AG09319 (cell line): ENCODE measurements around a stretch of chr5.

- RRBS: 15% methylated on average over 10 of the region's 56 CpGs
Measured at GRCh38 chr5:178113969-178115091, 998 bp downstream of the N4BP3 start.

DNA sequence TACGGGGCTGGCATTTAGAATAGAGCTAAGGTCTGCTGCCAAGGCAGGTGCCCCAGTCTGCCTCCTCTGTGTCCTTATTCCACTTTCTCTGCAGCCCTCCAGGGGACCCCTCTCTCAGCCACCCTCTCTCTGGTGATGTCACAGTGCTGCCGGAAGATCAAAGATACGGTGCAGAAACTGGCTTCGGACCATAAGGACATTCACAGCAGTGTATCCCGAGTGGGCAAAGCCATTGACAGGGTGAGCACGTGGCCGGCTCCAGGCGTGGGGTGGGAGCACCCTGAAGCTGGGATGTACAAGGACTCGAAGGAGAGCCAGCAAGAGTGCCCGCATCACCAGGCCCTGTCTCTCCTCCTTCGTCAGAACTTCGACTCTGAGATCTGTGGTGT lies 11.2 kb downstream of the NHP2 start:
- RRBS: no CpG with 5 or more reads among the region's 12 CpGs

DNA sequence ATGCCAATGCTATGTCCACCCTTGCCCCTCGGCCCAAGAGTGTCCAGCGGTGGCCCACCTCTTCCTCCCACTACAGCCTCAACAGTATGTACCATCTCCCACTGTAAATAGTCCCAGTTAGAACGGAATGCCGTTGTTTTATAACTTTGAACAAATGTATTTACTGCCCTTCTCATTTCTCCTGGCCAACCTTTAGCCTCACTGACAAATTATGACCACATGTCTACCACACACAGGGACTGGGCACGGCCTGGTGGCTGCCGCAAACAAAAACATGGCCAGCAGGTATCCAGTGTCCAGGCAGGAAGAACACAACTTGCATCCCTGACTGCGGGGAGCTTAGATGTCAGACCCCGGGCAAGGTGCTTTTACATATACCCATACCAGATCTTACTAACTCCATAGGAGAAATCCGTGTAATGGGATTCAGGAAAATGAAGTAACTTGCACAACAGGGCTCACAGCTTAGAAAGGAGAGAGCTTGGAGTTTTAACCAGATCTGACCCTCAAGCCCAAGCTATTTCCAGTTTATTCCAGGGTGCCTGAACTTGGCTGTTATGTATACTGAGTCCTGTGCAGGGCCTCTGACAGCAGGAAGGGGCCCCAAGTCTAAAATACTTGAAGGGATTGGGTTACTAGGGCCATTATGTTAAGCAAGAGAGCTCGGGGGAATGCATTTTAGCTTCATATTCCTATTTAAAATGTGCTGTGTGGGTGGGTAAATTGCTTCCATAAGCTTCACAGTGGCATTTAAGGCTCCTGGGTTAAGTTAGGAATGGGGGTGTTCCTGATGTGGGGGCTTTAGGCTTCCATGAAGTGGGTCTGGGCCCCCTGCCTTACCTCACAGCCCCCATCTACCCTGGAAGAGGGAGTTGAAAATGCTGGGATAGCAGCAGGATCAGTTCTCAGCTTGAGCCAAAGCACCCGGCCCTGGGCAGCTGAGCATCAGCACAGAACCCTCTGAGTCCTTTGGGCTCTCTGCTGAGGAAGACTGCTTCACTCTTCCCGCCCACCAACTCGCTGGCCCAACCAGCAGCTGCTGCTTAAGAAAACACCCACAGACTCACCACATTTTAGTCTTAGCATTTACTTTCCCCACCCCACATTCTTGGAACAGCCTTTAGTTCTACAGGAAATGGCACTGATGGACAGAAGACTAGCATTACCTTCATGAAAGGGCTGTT lies 4.9 kb downstream of the NHP2 start:
- RRBS: no CpG with 5 or more reads among the region's 13 CpGs

GRCh38 chr5:178206232-178206984 lies 2.1 kb downstream of the HNRNPAB start:
- RRBS: no CpG with 5 or more reads among the region's 11 CpGs

DNA sequence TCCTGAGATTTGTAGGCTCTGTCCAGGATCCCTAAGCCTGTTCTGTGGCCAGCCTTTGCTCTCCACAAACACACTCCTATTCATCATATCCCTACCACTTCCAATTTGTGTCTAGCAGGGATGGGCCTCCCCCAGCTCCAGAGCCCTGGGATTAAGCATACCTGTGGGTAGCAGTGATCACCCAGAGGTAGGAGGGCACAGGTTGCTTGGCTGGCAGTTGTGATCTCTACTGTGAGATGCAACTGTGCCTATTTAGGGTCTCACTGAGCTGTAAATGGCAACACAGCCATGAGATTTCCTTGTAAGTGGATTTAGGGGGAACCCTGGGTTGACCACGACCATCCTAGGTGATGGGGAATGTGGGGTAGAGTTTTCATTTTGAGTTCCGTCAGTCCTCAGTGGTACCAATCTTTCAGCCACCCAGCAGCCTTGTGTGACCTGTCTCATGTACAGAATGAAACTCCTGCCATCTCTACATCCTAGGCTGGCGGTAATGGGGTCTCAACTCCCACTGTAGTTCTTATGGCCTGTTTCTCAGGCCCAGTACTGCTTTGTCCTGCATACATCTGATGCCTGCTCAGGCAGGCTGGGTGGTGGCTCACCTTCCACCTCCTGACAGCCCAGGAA lies 7.9 kb downstream of the HNRNPAB start:
- RRBS: no CpG with 5 or more reads among the region's 3 CpGs

- RRBS: no CpG with 5 or more reads among the region's 1 CpG
Measured at GRCh38 chr5:178216705-178216893, 12.3 kb downstream of the HNRNPAB start.

DNA sequence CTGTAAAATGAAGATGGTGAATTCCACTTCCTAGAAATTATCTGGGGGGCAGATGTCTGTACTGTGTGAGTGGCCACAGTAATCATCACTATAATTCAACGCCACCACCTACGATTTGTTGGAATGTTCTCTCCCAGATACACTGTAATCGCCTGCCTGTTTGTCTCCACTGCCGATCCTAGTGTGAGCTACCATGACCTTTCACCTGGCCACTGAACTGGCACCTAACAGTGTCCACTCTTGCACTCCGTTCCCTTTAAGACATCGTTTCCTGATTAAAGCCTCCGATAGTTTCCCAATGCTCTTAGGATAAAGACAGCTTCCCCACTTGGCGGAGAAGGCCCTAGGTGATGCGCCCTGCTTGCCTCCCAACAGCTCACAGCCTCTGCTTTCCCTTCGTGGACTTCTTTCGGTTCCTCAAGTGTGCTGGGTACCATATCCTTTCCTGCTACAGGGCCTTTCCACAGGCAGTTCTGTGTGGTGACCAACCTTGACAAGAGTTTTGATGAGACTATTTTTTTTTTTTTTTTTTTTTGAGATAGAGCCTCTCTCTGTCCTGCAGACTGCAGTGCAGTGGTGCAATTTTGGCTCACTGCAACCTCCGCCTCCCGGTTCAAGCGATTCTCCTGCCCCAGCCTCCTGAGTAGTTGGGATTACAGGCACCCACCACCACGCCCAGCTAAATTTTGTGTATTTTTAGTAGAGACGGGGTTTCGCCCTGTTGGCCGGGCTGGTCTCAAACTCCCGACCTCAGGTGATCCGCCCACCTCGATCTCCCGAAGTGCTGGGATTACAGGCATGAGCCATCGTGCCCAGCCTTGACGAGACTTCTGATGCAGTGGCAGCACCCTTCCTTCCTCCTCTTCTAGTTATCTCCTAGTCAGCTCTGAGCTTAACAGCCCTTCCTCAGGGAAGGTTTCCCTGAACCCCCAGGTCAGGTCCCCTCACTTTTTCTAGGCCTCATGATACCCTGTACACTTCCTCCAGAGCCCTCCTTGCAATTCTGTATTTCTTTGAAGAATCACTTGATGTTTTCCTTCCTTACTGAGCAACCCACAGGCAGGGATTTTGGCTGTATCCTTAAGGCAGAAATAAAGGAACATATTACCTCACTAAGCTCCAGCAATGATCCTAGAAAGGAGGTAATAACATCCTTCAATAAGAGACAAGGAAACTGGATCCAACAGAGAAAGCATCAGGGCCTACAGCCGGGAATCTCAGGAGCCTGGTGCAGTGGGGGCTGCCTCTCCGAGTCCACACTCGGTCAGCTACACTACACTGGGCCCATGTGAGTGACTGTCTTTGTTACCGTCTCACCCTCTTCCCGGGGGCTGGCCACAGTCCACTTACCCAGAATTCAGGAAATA lies 3.5 kb downstream of the PHYKPL start:
- RRBS: no CpG with 5 or more reads among the region's 29 CpGs

DNA sequence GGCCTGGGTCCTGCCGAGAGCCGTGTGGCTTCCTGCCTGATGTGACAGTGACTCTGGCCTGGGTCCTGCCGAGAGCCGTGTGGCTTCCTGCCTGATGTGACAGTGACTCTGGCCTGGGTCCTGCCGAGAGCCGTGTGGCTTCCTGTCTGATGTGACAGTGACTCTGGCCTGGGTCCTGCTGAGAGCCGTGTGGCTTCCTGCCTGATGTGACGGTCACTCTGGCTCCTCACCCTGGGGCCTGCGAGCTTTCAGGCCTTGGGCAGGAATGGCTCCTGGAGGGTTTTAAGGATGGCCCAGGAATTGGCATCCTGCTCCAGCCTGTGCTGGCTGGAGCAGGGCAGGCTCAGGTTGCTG lies 7.1 kb upstream of the PHYKPL start:
- RRBS: no CpG with 5 or more reads among the region's 9 CpGs

GRCh38 chr5:178544472-178544999 lies 45.7 kb downstream of the COL23A1 start:
- RRBS: no CpG with 5 or more reads among the region's 14 CpGs

GRCh38 chr5:178577368-178577994 lies 12.7 kb downstream of the COL23A1 start:
- RRBS: no CpG with 5 or more reads among the region's 35 CpGs

- RRBS: 86% methylated on average over 4 of the region's 20 CpGs
Measured at GRCh38 chr5:178832387-178832953, 27.3 kb upstream of the ZNF354B start.

- RRBS: no CpG with 5 or more reads among the region's 2 CpGs
Measured at GRCh38 chr5:178885711-178886869, 9.6 kb upstream of the ZFP2 start.

DNA sequence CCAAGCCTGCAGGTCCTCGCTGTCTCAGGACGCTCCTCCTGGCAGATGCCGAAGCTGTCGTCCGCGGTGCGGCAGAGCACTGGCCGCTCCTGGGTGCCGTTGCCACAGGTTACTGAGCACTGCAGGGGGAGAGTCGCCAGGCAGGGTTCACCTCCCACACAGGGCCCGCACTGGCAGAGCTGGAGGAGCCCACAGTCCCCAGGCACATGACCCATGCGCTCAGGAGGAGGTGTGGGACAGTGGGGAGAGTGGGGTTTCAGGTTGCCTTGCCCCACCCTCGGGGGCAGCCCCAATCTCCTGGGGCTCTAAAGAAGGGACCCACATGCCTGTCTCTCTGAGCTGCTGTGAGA lies 62.5 kb downstream of the ZNF354C start:
- RRBS: no CpG with 5 or more reads among the region's 13 CpGs

GRCh38 chr5:179145999-179146745 lies 86.0 kb downstream of the ZNF354C start:
- RRBS: no CpG with 5 or more reads among the region's 11 CpGs

DNA sequence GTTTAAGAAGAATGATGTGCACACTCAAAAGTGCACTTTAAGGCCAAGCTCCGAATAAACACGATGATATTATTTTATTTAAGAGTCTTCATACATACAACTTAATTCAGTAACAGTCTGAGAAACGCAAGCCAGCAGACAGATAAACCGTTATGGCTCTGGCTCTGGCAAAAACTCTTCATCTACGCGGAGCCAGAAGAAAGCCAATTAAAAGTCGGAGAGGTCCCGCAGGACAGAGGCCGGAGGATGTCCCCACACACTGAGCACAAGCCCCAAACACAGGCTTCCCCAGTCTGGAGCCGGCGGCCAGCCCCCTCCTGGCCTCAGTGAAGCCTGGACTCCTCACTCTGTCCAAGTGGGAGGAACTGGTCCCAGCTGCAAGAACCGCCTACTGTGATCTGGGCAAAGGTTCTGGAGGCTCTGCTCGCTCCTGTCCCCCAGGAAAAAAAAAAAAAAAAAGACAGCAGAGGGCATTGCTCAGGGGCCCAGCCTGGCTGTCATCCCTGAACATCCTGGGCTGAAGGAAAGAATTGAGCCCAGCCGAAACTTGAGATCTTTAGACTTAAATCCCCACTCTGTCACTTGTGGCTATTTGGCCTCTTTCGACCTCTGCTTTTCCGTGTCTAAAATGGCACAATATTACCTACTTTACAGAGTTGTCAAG lies 44.4 kb downstream of the ADAMTS2 start:
- RRBS: 7% methylated on average over 2 of the region's 16 CpGs

DNA sequence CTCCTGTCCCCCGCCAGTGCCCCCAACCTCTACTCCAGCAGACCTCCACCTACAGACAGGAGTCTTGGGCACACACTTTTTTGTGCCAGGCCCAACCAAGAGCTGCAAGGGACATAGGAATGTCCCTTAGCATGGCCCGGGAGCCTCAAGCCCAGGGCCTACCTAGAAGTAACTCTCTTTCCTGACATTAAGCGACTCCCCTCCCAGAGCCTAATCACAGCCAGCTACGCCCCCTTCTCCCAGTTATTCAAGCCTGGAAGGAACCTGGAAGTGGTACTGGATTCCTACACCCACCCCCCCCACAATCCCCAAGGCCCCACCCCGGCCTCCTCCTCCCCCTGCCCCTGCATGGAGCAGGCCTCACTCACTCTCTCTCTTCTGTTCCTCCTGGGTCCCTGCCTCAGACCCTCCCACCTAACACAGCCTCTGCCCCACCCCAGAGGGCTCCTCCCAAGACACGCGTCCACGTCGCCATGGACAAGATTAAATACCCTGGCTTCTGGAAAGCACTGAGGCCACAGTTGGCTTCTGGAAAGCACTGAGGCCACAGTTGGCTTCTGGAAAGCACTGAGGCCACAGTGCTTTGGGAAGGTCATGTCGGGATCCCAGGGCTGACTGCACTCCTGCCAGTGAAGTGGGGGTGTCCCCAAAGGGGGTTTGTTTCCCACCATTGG lies 30.4 kb downstream of the ADAMTS2 start:
- RRBS: no CpG with 5 or more reads among the region's 10 CpGs

GRCh38 chr5:179344604-179345145 lies 586 bp downstream of the ADAMTS2 start:
- RRBS: 1% methylated on average over 51 of the region's 64 CpGs

DNA sequence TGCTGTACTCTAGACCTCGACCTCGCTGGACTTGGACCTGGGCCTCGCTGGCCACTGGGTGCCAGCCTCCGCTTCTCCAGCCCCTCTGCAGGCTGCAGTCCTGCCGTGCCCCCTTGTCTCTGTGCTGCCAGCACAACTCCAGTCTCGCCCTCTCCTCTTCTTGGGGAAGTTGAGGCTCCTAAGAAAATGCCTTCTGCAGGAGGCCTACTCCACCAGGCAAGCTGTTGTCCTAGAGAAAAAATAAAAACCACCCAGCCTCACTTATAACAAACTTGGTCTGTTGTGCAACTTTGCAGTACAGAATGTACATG lies 11.2 kb upstream of the ADAMTS2 start:
- RRBS: no CpG with 5 or more reads among the region's 6 CpGs

DNA sequence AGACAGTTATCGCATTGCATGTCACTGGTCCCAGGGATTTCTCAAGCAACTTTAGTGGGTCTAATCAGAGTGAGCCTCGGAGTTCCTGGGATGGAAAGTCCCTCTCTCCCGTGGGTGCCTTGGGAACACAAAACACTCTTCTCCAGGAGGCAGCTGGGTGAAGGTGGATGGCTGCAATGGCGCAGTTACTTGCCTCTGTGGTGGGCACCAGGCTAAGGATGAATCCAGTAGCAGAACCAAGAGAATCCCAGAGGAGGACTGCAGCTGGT lies 33.9 kb upstream of the ADAMTS2 start:
- RRBS: no CpG with 5 or more reads among the region's 4 CpGs

DNA sequence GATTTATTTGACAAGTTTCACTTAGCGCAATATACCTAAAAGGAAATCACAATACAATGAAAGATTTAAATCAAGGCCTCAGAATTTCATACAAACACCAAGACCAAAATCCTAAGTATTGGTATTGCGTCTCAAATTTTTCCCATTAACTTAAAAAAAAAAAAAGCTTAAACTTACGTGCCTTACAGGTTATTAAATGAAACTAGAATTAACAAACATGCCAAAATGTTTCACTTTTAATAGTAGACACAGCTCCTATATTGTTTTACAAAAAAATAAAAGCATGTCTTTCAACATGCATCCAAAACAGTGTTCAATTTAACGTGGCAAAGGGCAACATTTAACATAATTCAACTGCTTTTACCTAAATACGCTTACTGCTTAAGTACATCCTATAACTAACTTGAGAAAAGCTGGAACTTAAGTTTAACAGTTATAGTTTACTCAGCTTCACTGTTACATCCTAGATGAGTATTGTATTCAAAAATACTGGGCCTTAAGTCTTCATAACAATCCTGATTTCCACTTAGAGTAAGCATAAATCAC lies 9.2 kb downstream of the HNRNPH1 start:
- RRBS: no CpG with 5 or more reads among the region's 5 CpGs